ENCODE data around the genes PIFO and ATP5PB.

DNA sequence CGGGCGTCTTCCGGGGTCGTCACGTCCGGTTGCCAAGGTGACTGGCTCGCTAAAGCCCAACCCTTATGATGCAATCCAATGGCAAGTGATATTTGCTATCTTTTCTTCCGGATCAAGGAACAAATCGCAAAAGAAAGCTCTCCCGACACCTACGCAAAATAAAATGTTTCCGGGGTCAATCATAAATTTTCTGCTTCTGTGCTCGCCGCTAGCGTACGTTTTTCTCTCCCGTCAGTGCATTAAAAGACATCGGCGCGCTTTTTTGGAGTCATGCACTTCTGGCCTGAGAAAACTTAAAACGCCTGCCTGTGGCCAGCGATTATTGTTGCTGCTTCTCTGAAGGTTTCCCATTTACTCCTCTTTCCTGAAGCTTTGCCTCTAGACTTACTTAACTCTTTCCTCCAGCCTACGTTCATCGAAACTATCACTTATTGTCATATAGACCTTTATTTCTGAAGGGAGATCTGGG is 441 bp upstream of the LRIF1 start:
- PRO-cap, result bidirectional peak, plus-strand start at position 98 of the sequence, minus-strand start outside the sequence; unidirectional peak, plus-strand start at position 182 of the sequence
- RAMPAGE, long total RNA, result no peak

DNA sequence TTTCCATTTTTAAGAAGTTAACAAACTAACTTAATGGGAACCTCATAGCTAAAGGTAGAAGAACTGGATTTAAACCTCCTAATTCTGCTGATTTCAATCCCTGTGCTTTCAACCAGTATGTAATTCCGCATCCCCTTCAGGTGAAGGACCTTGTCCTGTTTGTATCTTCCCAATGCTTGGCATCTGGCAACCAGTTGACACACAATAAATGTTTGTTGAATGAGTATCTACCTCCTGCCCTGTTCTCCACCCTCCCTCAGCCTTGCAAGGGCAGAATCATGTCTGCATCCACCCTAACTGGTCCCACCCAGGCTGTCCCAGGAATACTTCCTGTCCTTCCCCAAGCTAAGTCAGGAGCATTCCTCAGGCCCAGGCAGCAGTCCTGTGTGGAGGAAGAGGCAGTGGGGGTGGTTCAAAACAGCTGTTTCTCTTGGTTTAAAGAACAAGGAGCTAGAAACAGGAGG is 6.4 kb downstream of the DENND2D start:
- PRO-cap, result no peak
- RAMPAGE, long total RNA, result no peak

DNA sequence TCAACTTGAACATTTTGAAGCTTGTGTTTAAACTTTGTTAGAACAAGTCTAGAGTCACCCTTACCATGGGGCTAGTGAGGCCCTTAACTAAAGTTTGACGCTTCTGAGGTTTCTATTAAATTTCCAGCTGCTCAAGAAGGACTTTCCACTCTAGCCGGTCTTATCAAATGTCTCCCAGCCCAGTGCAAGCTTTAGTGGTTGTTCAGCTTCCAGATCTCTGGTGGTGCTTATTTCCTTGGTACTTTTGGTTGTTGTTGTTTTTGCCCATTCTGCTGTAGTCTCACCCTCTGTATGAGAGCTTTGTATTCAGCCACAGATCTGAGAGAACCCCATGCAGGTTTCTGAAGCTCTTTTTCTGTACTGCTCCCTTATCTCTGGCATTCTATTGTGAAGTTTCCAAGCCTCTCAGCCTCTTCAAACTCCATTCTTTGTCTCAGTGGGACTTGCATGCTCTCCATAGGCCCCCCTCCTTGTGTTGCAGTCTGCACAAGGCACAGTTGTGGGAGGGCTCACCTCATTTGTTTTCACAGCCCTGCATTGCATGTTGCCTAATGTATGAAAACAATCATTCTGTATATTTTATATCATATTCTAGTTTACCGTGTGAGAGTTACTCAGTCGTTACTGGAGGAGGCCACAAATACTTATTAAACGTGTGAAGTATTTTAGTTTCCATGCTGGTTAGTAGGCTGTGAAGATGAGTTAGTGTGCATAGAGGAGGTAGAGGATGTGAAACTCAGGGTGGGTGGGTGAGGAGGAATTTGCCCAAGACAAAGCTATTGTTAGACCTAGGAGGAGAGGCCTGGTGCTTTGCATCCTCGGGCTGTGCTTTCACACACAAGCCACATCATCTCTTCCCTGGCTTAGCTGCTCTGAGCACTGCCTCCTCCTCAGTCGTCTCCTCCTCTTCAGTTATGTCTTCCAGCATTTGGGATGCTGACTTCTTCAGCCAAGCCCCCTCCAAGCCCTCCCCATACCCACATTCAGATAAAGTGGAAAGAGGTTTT is 8.0 kb upstream of the CHI3L2 start:
- PRO-cap, result bidirectional peak, plus-strand start at position 850 of the sequence, minus-strand start at position 646 of the sequence
- RAMPAGE, long total RNA, result no peak

DNA sequence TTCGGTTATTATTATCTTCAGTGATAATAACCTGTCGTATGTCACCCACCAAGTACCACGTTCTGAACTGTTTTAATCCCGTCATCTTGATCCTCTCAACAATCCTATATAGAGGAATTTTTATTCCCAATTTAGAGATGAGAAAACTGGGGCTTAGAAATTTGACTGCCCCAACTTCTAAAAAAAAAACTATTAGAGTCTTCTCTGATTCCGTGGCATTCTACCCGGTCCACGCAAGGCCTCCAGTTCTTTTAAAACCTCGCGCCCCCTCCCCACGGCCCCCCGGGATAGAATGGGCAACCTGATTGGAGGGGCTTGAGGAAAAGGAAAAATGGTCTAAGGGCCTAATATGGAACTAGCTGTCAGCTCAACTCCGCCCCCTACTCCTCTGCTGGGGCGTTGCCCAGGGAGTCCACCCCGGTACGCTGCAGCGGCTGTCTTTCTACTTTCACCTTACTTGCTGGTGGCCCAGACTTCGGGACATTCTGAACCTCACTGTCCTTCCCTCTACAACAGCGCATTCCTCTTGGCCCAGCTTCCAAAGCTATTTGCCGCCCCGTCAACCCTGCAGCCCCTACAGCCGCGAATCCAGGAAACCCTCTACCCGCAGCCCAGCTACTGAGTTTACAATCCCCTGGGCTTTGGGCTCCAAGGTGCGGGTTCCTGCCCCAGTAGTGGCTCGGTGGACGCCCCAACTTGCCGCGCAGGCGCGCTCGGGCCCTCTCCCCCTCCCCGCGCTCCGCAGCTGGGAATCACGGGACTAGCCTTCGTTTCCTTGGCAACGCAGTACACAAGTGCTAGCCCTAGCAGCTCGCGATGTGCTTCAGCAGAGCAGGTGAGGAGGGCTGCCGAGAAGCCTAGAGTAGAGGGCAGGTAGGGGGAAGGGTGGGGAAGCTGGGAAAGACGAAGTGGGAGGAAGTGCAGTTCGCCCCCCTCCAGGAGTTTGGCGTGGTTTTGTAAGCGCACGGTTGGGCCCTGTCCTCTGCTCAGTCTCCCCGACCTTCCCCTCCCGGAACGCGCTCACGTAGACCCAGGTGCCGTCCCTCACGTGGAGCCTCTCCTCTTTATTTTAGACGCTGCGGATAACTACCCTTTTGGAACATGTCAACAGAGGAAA is at the start of gene PIFO:
TSS of gene PIFO (plus strand) at position 786 of the 1,117 bp plus-strand sequence.
- PRO-cap, result unidirectional peak, minus-strand start at position 698 of the sequence
- RAMPAGE, long total RNA, result no peak

DNA sequence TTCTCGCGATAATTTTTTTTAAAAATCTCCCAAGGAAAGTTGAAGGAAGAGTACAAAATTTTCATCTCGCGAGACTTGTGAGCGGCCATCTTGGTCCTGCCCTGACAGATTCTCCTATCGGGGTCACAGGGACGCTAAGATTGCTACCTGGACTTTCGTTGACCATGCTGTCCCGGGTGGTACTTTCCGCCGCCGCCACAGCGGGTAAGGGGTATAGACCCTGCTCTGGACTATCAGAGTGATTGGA is at the start of gene ATP5PB:
TSS of gene ATP5PB (plus strand) at position 87 of the 247 bp plus-strand sequence.
- PRO-cap, result bidirectional peak, plus-strand start at position 107 of the sequence, minus-strand start outside the sequence
- RAMPAGE, long total RNA, result start-site peak on the plus strand centred at position 101 of the sequence, 42 bp wide, 3,101 and 491 reads in 2 replicates

GRCh38 chr1:111449625-111449858 is 278 bp downstream of the ATP5PB start:
- PRO-cap, result no peak
- RAMPAGE, long total RNA, result no peak

DNA sequence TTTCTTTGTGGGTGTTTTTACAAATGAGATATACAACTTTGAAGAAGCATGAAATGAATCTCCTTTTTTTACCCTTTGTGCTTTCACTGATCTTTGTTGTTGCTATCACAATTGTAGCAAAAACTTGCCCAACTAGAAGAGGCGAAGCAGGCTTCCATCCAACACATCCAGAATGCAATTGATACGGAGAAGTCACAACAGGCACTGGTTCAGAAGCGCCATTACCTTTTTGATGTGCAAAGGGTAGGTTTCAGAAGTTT is 7.2 kb downstream of the ATP5PB start:
- PRO-cap, result no peak
- RAMPAGE, long total RNA, result no peak

DNA sequence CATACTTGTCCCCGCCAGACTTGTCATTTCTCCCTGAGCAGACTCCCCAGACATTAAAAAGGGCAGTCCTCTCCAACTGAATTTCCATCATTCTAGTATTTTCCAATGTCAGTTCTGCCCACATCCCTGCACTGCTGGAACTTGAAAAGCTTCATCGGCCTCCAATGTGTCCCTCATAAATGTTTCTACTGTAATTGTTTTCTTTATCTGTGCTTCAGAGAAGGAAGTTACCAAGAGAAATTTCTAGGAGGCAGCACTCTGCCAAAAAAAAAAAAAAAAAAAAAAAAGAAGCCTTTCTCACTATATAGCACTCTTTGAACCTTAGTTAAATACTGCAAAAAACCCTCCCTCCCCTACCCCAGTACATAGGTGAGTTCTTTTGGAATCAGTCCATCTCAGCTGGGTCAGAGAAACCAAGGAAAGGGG is 1.4 kb upstream of the ADORA3 start:
- PRO-cap, result no peak
- RAMPAGE, long total RNA, result no peak

DNA sequence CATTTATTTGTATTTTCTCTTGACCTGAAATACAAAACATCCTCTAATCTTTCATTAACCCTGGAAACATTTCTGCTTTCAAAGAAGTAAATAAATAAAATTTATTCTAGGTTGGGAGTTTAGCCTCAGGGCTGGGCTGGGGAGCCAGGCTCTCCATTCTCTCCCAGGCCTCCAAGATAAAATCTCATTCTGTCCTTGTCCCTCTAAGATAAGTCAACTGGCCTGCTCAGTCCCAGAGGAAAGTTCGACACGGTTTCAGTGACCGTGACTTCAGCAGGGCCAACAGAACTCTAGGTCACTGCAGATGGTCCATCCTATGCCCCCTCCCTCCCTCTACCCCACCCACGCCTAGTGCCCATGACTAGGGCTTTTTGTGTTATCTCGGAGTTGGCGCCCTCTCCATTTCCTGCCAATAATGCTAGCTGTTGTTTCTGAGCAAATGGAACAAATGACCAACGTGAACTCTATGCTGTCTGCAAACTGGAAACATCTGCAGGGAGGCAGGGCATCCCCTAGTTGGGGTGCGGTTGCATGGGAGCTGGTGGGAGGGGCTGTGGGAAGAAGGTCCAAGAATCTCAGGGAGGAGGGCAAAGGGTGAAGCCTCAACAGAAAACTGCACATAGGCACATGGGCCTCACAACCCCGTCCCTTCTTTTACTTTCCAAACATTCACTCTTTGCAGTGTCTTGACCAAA is 10.1 kb upstream of the ADORA3 start:
- PRO-cap, result no peak
- RAMPAGE, long total RNA, result no peak

GRCh38 chr1:111516082-111516809 is 12.8 kb upstream of the ADORA3 start:
- PRO-cap, result unidirectional peak, plus-strand start at chr1:111516296; bidirectional peak, plus-strand start at chr1:111516548, minus-strand start at chr1:111516433
- RAMPAGE, long total RNA, result no peak

DNA sequence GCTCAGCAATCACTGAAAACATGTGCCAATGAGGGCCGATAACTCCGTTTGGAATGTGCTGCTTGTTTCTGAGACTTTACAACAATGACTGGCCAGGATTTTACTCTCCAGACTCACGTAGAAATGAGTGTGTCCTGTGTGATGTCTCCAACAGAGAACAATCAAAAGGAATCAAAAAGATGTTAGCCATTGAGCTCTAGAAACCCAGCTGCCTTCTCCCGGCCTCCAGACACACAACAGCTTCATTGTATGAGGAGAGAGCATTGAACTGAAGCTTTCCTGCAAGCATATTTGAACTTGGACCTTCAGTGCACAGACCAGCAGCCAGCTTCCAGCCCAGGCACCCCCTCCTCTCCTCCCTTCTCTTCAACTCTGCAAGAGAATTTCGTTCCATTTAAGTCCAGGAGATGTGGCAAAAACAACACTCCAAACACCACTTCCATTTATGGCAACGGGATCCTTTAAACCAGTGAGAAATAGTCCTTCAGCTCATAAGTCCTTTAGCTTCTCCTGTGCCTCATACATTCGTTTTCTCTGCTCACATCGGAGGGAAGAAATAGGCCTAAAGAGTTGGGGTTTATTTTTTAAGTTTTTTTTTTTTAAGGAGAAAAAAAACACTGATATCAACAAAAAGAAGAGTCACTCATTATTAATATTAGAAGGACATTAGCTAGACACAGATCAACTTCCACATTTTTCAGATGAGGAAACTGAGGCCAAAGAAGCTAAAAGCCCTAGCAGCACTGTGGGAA is 32.4 kb upstream of the ADORA3 start:
- PRO-cap, result no peak
- RAMPAGE, long total RNA, result no peak

DNA sequence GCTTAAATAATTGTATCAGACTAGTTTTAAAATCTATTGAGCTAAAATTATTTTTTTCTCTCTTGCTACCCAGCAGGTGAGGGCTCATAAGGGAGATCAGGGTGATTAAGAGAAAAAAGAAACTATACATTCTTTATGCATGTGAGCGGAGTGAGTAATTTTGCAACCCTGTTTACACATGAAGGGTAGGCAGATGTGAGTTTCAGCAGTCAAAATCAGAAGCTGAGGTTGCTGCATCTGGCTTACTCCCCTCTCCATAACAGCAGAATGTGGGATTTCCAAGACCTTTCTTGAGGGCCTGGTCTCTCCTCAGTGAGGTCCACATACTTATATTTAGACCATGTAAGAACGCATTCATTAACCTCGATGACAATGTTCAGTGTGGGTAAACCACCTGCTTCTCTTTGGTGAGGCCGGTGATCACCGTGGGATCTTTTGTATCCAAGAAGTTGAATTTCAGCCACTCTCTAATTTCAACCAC is 18.8 kb upstream of the RAP1A start:
- PRO-cap, result bidirectional peak, plus-strand start at position 208 of the sequence, minus-strand start at position 107 of the sequence
- RAMPAGE, long total RNA, result no peak

GRCh38 chr1:111754718-111755308 is 888 bp upstream of the DDX20 start:
- PRO-cap, result no peak
- RAMPAGE, long total RNA, result no peak

GRCh38 chr1:111756489-111756785 is 736 bp downstream of the DDX20 start:
- PRO-cap, result no peak
- RAMPAGE, long total RNA, result no peak

GRCh38 chr1:111879040-111879864 is 110.2 kb downstream of the KCND3 start:
- PRO-cap, result no peak
- RAMPAGE, long total RNA, result no peak

- PRO-cap, result no peak
- RAMPAGE, long total RNA, result no peak
Measured at GRCh38 chr1:111954960-111955517, 34.4 kb downstream of the KCND3 start.

DNA sequence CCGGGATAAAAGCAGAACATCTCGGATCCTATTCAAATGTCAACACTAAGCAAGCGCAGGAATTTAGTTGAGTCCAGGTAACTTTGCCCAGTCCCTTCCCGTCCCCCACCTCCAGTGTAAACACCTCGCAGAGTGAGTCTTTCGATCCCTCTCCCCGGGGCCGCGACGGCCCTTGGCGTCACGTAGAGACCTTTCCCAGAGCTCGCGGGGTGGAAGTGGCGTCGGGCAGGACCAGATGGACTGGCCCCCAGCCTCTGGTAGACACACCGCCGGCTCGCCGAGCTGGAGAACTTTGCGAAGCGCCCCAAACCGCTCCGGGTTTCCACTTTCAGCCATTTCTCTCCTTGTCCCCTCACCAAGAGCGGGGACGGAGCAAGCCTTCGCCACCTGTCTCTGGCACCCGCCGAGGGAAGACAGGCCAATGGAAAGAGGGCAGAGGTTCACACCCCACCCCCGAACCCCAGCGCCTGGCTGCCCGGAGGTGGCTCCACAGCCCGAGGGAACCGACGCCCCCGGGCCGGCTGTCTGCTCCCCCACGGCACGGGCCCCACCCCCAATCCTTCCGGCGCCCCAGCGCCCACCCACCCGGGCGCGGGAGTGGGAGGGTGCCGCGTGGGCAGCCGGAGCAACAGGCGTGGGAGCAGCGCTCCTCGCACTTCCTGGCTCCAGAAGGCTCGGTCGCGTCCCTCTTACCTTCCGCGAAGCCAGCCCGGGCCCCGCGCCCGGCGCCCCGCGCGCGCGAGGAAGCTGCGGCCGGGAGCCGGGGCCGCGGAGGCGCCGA is 466 bp downstream of the KCND3 start:
- PRO-cap, result no peak
- RAMPAGE, long total RNA, result no peak

GRCh38 chr1:112056925-112057299 is 67.4 kb upstream of the KCND3 start:
- PRO-cap, result unidirectional peak, minus-strand start at chr1:112057017
- RAMPAGE, long total RNA, result no peak

- PRO-cap, result no peak
- RAMPAGE, long total RNA, result no peak
Measured at GRCh38 chr1:112264644-112264941, 131.4 kb upstream of the CTTNBP2NL start.

DNA sequence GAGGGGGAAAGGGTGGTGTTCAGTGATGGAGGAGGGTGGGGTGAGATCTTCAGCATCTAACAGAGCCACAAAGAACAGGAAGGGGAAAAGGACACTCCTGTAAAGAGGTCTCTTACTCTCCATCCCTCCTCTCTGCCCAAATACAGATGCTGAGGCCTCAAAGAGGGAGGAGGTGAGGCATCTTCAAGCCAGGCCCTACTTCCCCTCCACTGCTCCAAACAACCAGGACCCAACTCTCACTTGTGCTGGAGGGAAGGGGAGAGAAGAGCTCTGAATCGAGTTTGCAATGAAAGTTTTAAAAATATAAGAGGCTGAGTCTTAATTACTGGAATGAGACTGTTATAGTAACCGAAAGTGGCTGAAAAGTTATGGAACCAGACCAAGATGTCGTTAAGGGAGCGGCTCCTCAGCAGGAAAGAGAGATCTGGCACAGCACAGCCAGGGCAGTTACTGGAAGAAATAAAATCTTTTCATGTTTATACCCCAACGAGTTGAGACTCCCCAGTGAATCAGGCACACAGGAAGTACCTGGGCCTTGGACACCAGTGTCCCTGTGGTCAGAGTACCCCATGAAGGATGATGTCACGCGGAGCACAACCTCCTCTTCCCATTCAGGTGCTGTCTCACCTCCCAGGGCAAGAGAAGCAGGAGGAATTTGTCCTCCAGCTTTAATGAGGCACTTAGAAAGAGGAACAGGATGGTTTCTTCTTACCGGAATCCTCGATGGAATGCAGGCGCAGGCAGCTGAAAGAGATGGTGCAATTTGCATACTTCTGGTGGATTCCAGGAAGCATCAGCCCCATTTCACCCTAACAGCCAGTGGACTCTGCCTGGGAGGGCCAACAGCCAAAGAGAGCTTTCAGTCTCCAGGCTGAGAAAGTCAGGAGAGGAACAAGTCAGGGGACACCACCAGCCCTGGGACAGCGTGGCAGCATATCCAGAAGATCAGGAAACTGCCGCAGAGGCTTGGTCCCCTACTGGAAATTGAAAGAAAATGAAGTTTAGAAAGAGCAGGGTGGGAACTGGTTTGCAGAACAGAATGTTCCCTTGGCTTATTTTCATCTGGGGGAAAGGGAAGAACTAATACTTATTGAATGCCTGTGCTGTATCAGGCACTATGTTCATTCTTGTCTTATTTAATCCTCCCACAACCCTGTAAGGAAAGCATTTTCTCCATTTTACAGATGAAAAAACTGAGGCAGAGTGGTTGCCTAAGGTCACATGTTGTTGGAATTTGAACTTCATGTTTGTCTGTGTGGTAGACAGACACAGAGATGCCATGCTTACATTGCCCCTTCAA is 35.9 kb upstream of the CTTNBP2NL start:
- PRO-cap, result no peak
- RAMPAGE, long total RNA, result no peak

All from OCI-LY7 (cell line).